Neuron (in vitro differentiated cells): ENCODE measurements around the genes OLIG1, IFNAR2 and IFNAR1.

- PRO-cap: no peak
Observed at GRCh38 chr21:31559817-31560349, 99.6 kb upstream of the SOD1 start.

GRCh38 chr21:31728101-31728726 is 3.7 kb downstream of the SCAF4 start:
- PRO-cap: no peak

DNA sequence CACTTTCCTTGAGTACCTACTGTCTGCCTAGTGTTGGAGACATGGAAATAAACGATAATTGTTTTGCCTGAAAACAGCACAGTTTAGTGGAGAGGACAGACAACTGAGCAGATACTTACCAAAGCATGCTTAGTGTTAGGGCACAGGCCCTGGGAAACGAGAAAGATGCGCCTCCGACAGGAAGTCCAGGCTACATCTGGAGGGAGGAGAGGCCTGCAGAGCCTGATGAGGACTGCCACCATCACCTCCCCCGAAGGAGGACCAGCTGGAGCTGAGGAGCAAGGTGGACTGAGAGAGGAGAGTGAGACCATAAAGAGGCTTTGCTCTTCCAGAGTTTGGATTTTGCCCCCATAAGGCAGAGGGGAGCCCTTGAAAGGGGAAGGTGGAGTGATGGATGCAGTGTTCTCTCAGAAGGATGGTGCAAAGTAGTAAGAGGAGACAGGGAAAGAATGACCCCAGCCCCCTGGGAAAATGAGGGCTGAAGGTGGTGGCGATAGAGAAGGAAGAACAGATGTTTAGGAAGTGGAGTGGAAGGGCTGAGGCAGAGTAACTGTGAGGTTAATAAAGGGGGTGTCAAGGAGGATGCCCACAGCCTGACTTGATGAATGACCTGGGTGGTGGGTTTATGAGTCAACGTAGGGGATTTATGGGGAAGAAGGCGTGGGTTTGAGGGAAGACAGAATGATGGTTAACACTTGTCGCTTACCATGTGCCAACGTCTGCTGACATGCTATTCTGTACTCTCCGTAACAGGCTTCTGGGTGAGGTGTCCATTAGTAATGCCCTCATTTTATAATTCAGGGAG is 1.1 kb upstream of the SCAF4 start:
- PRO-cap: bidirectional peak, plus-strand start at position 143 of the sequence, minus-strand start outside the sequence

GRCh38 chr21:31781819-31782087 is 49.8 kb upstream of the SCAF4 start:
- PRO-cap: no peak

DNA sequence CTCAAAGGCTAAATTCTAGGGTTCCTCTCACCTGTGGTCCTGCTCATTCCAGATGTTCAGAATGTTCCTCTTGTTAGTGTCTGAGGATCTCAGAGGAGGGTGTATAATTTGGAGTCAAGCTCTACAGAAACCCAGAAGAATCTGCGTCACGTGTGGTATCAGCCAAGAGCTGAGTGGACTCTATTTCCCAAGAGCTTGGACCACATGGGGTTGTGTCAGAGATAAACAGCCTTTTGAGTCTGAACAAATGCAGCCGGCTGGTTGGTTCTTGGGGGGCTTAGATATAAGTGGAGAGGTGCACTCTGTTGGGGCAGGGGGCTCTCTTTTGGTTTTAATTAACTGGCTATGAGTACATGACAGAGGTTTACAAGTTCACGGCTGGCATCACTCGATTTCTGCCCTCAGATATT is 595 bp upstream of the MRAP start:
- PRO-cap: no peak

- PRO-cap: no peak
Observed at GRCh38 chr21:32329877-32330418, 31.3 kb downstream of the MRAP start.

DNA sequence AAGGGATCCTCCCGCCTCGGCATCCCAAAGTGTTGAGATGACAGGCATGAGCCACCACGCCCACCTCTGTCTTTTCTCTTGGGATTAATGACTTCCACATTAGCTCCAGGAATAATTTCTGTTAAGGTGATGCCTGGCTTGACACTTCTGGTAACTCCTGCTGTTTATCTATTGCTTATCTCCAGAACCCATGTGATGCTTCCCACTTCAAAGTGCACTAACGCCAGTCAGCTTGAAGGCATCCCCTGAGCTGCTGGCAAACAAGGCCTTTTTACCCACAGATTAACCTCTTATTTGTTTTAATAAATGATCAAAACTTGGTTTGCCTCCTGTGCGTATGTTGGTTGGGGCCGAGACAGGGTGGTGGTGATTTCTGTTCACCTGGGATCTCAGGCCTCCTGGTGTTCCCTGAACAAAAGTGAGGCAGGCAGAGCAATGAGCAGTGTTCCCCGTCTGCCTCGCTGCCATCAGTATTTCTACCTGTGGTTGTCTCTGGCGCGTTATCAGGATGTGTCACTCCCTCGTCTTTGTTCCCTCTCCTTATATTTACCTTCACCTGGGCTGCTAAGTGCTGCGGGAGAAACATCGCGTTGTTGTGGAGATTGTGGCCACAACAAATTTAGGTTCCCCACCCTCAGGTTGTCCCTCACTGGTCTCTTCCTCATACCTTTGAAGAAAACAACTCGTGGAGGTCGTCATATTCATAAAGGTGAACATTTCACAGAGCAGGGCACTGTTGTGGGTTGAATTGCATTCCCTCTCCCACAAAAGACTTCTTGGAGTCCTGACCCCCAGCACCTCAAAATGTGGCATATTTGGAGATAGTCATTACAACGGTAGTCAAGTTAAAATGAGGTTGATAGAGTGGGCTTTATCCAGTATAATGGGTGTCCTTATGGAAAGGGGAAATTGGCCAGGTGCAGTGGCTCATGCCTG is 20.7 kb downstream of the EVA1C start:
- PRO-cap: no peak

GRCh38 chr21:32456314-32457208 is 44.1 kb downstream of the EVA1C start:
- PRO-cap: no peak

GRCh38 chr21:32525167-32526126 is 59.9 kb downstream of the TCP10L start:
- PRO-cap: no peak

DNA sequence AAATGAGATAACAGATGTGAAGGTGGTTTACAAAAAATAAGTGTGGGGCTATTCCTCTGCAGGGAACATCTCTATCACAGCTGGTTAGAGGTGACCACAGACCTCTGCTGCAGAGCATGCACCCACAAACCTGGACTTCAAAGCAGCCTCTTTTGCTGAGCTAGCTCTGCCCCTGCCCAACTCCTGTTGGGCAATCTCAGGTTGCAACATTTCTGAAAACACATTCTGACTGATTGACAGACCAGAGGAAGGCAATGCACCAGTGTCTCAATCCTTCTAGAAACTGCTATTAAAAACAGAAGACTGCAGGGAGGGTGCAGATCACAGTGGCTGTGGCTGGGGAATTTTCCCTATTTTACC is 10.4 kb upstream of the OLIG1 start:
- PRO-cap: no peak

DNA sequence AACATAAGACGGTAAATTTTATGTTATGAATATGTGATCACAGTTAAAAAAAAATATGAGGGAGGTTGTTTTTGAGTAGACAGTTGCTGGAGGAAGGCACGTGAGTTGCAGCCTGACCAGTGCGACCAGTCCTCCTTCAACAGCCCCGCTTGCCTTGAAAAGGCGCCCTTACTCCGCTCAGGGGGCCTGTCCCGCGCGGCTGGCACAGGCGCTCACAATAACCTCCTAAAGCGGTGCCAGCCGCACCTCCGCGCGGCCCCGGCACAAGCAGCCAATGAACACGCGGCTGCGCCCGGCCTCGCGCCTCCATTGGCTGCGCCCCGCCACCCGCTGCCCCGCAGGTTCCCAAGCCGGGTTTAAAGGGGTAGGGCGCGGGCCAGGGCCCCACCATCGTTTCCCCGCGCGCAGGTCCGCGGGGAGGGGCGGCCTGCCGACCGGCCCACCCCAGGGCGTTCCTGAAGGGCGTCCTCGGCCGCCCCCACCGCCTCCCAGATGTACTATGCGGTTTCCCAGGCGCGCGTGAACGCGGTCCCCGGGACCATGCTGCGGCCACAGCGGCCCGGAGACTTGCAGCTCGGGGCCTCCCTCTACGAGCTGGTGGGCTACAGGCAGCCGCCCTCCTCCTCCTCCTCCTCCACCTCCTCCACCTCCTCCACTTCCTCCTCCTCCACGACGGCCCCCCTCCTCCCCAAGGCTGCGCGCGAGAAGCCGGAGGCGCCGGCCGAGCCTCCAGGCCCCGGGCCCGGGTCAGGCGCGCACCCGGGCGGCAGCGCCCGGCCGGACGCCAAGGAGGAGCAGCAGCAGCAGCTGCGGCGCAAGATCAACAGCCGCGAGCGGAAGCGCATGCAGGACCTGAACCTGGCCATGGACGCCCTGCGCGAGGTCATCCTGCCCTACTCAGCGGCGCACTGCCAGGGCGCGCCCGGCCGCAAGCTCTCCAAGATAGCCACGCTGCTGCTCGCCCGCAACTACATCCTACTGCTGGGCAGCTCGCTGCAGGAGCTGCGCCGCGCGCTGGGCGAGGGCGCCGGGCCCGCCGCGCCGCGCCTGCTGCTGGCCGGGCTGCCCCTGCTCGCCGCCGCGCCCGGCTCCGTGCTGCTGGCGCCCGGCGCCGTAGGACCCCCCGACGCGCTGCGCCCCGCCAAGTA is at the start of gene OLIG1:
TSS of gene OLIG1 (plus strand) at position 387 of the 1,148 bp plus-strand sequence.
- PRO-cap: bidirectional peak, plus-strand start at position 340 of the sequence, minus-strand start at position 219 of the sequence; bidirectional peak, plus-strand start at position 758 of the sequence, minus-strand start at position 805 of the sequence

GRCh38 chr21:33197478-33198026 is 32.2 kb upstream of the IFNAR2 start:
- PRO-cap: no peak

- PRO-cap: bidirectional peak, plus-strand start at chr21:33229950, minus-strand start at chr21:33229827; bidirectional peak, plus-strand start at chr21:33230041, minus-strand start at chr21:33230140; bidirectional peak, plus-strand start at chr21:33230211, minus-strand start at chr21:33230189
Observed at GRCh38 chr21:33229559-33230259, at the start of gene IFNAR2. IFNAR2 (plus strand) TSS chr21:33229938.

- PRO-cap: bidirectional peak, plus-strand start at chr21:33266610, minus-strand start at chr21:33266604
Observed at GRCh38 chr21:33266517-33267304, 544 bp downstream of the IL10RB start.

GRCh38 chr21:33323946-33325144 is at the start of gene IFNAR1:
IFNAR1 (plus strand) TSS chr21:33324970.
- PRO-cap: bidirectional peak, plus-strand start at chr21:33324403, minus-strand start at chr21:33324401; bidirectional peak, plus-strand start at chr21:33324716, minus-strand start at chr21:33324595; bidirectional peak, plus-strand start at chr21:33325024, minus-strand start at chr21:33324868

DNA sequence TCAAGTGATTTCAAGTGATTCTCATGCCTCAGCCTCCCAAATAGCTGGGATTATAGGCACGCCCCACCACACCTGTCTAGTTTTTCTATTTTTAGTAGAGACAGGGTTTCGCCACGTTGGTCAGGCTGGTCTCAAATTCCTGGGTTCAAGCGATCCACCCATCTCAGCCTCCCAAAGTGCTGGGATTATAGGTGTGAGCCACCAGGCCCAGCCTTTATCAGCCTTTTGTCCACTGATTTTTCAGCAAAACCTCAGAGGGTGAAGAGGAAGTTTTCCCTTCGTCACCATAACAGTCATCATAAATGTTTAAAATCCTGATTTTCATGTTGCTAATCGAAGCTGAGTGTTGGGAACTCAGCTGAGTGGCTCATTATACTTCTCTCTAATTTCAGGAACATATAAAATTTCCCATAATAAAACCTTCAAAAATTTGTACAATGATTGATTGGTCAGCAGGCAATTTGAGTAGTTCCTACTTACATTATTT is 32.0 kb upstream of the IFNGR2 start:
- PRO-cap: no peak

GRCh38 chr21:33379770-33380547 is 23.3 kb upstream of the IFNGR2 start:
- PRO-cap: no peak

DNA sequence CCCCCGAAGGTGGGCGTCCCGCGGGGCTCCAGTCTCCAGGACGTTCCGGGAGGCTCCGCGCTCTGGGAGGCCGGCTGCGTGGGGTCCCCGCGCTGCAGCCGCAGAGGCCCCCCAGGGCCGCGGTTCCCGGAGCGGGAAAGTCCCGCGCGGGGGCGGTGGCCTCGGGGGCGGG is 147 bp upstream of the IFNGR2 start:
- PRO-cap: bidirectional peak, plus-strand start at position 31 of the sequence, minus-strand start outside the sequence

DNA sequence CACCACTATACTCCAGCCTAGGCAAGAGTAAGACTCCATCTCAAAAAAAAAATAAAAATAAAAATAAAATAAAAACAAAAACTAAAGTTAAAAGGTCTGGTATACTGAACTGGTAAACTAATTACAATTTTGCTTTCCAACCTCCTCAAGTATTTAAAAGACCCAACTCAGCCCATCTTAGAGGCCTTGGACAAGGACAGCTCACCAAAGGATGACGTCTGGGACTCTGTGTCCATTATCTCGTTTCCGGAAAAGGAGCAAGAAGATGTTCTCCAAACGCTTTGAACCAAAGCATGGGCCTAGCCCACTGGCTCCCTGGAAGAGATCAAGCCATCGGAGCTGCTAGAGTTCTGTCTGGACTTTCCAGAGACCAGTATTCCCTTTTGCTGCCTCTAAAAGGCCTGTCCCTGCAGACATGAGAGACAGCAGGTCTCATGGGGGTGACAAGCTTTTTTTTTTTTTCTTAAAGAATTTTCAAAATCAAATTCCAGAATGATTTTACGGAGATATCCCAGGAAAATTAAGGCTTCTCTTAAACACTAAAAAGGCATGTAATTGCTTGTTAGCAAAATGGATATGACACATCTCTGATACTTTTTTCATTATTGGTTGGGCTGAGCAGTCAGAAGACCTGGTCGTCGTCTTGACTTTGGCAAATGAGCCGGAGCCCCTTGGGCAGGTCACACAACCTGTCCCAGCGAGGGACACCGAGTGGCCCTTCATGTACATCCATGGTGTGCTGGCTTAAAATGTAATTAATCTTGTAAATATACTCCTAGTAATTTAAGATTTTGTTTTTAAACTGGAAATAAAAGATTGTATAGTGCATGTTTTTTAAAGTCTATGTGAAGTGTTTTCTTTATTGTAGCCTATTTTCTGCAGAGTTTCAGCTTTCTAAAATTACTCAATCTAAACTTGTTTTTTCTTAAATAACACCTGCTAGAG is 33.7 kb downstream of the IFNGR2 start:
- PRO-cap: no peak

DNA sequence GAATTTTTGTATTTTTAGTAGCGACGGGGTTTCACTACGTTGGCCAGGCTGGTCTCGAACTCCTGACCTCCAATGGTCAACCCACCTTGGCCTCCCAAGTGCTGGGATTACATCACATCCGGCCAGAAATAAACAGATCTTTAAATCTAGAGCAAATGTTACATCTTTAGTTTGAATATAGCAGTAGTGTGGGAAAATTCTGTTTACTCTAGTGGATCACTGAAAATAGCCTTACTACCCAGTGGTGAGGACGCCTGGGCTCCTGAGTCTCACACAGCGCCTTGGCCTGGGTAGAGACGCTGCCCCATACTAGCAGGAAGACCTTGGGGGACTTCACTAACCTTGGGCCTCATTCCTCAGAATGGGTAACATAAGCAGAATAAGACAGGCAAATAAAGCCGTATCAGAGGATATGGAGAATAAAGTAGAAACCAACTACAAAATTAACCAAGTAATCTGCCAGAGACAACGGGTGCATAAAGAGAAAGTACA is 560 bp downstream of the GART start:
- PRO-cap: no peak